Vagina (tissue), 1 donor: ENCODE results near the genes DDC and GRB10.

- PRO-cap: no peak
- RAMPAGE, long total RNA: no peak
Measured at GRCh38 chr7:47583155-47583662, 1.3 kb upstream of the TNS3 start.

DNA sequence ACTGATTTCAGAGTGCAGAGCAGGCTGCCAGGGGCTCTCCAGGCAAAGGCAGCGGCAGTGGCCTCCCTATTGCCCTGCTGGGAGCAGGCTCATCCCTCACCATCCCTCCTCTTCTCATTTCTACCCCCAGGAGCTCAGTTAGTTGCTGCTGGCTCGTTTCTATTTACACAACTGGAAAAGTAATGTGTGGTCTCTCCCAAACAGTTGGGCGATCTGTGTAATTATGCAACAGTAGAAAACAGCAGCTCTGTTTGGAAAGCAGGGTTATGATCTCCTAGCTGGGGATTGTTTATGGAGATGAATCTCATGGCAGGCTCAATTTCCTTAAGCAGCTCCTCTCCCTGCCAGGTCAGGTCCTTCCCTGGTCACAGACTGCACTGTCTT lies 28.7 kb upstream of the TNS3 start:
- PRO-cap: no peak
- RAMPAGE, long total RNA: no peak

DNA sequence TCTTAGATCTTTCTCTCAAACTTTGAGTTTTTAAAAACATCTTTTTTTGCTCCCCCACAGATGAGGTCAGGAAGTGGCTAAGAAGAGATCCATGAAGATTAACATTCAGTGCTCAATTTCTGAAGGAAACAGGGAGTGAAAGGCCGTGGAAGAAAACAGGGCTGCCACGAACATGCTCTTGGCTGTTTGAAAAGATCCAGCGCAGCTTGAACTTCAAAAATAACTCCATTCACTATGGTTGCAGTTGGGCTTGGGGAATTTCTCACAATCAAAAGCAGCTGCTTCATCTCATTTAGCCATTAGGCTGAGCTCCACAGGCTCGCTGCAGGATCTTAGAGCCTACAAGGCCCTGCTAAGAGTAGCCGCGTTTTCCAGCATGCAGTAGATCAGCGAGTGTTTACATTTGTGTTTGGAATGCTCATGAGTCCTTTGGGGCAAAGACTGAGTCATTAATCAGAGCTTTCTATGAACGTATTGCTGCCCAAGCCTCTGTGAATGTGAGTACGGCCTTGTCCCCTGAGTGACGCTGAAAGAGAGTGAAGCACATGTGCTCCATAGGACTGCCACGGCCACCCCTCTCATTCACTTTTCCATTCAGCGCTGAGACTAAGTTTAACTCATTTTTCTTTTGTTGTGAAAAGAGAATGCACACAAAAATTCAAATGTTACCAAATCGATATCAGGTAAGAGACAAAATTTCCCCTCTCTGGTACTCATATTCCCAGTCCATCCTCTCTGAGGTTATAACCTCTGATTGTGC lies 41.3 kb upstream of the TNS3 start:
- PRO-cap: no peak
- RAMPAGE, long total RNA: no peak

DNA sequence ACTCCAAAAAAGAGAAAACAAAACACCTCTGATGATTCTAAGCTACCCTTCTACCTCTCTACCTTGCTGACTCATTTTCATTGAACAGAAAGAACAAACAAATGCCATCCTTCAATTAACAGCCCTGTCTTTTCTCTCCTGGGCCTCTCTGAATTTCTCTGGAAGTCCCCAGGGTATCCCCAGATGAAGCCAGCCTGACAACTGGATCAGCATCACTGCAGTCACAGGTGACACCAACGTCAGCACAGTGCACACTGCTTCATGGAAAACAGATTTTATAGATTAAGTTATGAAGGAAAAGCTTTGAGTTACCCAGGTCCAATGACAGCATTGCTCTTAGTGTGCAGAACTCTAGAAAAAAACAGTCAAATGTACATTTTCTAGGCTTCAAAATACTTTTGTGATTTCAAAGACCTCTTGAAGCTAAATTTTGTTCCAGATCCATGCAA lies 5.6 kb downstream of the HUS1 start:
- PRO-cap: no peak
- RAMPAGE, long total RNA: start-site peak on the minus strand centred at position 267 of the sequence, 363 bp wide, 21 reads

DNA sequence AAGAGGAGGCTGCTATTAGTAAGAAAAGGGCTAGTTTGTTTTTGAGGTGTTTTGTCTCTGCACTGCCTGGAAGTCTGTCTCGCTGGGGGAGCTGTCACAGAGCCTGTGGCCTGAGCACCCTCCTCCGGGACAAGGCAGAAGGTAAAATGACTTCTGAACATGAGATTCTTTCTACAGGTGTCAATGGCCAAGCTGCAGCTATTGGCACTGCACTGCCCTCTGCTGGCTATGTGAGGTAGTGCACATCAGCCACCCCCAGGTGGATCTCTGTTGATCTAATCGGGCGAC lies 21.0 kb downstream of the UPP1 start:
- PRO-cap: no peak
- RAMPAGE, long total RNA: no peak

- PRO-cap: no peak
- RAMPAGE, long total RNA: no peak
Measured at GRCh38 chr7:50182849-50183176, 87.1 kb downstream of the SPATA48 start.

DNA sequence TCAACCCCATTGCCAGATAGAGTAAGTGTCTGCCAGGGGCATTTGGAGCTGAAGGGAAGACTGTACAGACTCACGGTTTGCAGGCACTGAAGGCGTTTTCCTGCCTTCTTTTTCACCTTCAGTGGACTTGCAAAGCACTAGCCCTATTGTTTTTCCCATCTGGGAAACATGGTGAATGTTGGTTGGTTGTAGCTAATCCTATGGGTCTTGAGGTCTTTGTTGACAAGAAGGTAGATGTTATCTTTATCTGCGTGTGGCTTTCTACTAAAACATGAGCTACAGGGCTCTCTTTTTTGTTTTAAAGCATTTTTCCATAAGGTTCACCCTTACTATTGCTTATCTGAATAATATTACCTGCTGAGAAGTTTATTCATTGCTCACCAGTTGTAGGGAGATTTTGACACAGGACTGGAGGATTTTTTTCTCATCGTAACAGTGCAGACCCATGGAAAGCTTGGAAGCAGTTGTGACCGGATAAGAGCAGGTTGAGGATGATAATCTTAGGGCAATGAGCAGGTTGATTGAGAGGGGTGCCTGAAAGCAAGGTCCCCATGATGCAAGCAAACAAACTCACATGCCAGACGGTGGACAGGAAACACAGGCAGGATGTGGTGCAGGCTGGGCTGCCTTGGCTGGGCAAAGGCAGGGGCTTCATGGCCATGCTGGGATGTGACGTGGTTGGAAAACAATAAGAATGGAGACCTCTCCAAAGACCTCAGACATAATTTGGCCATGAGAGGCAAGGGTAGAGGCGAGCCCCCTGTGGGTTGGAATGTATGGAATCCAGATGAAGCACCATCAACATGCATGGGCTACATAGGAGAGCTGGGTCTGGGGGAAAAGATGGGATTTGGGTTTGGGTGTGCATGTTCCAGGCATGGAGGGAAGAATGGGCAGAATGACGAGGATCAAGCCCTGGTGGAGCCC lies 58.1 kb downstream of the IKZF1 start:
- PRO-cap: no peak
- RAMPAGE, long total RNA: start-site peak on the plus strand centred at position 358 of the sequence, 393 bp wide, 11 reads

DNA sequence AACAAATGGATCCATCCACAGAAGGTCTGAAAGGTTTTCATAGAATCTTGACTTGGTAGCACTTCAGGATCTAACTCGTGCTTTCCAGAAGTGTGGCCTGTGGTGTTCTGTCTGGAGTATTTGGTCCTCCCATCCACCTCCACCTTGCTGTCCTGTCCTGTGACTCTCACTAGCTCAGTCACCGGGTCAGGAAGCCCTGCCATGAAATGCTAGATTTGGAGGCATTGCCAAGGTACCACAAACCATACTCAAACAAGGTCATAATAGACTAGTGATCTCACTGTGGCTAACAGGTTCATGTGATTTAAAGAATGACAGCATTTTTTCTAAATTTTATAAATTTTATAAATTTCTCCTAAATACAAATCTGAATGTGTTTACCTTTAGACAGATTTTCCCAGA lies 59.2 kb downstream of the IKZF1 start:
- PRO-cap: unidirectional peak, minus-strand start at position 141 of the sequence
- RAMPAGE, long total RNA: no peak

- PRO-cap: no peak
- RAMPAGE, long total RNA: no peak
Measured at GRCh38 chr7:50366908-50367609, 62.5 kb downstream of the IKZF1 start.

DNA sequence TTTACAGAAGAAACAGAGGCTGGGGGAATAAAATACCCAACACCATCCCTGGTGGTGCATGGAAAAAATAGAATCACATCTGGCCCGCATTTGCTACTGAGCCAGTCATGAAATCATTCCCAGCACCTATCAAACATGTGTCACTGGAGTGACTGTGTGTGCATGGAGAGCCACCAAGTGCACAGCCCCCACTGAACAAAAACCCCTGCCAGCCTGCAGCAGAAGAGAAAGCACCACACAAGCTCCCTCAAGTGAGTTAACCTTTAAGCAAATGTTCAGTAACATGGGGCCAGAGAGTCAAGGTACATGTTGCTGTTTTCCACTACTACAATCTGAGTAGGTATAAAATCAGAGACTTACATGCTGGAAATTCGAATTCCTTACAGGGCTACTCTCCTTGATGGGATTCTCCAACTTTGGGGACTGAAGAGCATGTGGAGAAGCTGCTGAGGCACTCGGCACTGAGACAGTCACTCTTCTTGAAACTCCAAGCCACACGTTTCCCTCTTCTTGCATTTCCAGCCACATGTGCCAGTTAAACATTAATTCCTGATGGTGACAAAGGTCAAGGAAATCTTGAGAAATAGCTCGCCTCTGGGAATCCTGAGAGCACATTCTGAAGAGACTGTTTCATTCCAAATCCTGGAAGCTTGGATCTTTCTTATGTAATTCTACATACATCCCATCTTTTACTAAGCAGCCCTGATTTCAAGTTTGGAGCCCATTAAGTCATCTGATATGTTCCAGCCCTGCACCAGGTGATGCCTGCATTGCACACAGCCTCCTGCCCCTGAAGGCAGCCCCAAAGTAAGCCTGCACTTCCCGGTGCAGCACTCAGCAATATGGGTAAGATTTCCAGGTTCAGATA lies at the start of gene DDC:
TSS of gene DDC (minus strand) at position 481 of the 868 bp plus-strand sequence.
- PRO-cap: no peak
- RAMPAGE, long total RNA: no peak

DNA sequence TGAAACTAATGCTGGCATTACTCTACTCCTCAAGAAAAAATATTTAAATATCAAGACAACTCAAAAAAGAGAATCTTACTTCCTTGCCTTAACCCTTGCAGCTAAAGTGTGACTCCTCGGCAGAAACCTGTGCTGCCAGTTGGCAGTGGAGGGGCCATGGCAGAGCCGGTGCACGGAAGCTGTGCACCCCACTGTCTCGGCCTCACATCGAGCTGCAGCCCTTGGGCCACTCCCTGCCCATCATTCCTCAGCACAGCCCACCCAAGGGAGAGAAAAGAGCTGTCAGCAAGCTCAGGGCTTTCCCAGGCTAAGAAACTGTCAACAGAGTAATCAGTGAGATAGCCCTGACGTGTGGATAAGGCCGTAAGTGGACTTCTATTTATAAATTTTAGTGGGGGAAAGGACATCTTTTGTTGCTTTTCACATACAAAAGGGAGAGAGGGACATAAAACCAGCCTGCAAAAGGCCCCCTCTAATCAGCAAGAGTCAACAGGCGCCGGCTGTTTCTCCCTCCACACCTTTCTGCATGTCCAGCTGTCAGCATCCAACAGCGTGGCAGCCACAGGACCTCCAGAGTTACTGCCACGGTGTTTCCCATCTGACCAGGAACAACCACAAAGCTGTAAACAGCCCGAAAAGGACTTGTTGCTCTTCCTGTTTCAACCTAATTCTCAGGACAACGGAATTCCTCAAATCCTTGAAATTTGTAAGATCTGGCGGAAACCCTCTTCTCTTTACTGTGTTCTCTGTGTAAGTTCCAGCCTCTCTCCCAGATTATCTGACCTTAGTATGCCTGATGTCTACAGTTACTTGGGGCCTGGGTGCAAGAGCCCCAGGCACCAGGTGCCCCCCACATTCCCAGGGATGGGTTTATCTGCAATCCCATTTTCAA lies 56.9 kb upstream of the DDC start:
- PRO-cap: no peak
- RAMPAGE, long total RNA: start-site peak on the minus strand centred at position 687 of the sequence, 146 bp wide, 5 reads

- PRO-cap: no peak
- RAMPAGE, long total RNA: no peak
Measured at GRCh38 chr7:50667391-50668294, 102.4 kb upstream of the DDC start.

GRCh38 chr7:50690786-50691452 lies 91.8 kb downstream of the GRB10 start:
- PRO-cap: no peak
- RAMPAGE, long total RNA: no peak

GRCh38 chr7:50725692-50726374 lies 56.9 kb downstream of the GRB10 start:
- PRO-cap: no peak
- RAMPAGE, long total RNA: no peak

GRCh38 chr7:50782372-50783346 lies at the start of gene GRB10:
GRB10 (minus strand) TSS chr7:50782896.
- PRO-cap: bidirectional peak, plus-strand start at chr7:50783063, minus-strand start at chr7:50782896
- RAMPAGE, long total RNA: no peak

DNA sequence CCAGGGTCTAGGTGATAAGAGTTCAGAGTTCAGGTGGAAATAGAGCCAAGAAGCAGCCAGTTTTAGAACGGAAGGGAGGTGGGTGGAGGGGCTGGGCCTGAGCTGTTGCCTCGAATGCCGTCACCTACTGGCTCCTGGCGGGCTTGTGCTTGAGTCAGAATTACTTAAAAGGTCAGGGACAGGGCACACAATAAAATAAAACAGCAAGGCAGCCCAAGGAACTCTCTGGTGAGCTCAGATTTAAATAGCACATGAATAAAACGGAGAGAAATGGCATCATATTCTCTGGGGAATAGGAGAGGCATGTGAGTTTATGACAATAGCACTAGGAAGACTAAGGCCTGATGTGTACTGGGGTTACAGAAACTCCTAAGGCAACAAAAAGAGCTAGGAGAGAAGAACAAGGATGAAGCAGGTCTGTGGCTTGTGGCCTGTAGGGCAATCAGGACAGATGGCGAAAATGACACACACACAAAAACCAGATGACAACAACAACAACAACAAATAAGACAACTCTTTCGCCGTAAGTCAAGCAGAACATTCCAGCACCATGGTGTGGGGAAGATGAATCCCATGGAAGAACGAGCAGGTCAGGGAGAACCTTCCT lies 56.4 kb upstream of the GRB10 start:
- PRO-cap: no peak
- RAMPAGE, long total RNA: no peak

DNA sequence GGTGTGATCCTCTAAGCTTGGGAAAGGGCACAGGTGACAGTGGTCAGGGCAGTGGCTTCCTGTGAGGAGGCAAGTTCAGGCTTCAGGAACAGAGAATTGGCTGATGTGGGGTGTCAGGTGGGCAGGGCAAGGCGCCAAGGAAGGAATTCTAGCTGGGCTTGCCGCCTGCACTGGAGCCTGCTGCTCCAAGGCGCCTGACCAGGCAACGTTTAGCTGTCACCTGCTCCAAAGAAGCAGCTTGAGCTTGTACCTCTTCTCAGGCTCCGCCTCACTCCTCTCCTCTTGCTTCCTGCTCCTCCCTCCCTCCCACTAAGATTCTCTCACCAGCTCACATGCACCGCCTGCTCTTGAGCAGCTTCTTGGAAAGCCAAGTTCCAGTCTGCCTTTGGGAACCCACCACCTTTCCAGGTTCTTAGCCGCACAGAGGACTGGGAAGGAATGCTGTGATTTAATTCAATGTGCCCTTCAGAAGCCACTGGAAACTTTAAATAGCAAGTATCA lies 187.4 kb upstream of the GRB10 start:
- PRO-cap: no peak
- RAMPAGE, long total RNA: no peak

GRCh38 chr7:51315801-51316312 lies 752 bp downstream of the COBL start:
- PRO-cap: no peak
- RAMPAGE, long total RNA: no peak

- PRO-cap: no peak
- RAMPAGE, long total RNA: no peak
Measured at GRCh38 chr7:52088061-52088684, 771.6 kb upstream of the COBL start.

DNA sequence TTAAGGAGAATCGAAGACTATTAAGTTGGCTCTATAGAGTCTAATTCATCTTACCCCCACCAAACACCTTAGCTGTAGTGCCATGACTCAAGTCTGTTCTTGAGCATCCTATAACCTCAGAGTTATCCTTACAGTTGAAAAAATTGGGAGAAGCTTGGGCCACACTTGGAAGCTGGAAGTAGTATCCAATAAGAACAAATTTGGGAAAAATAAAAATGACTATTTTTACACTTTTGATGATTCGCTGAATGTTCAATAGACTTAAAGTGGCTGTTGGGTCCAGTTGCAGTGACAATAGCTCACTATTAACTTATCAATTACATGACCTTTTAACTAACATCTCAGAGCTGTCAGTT lies 174.9 kb upstream of the POM121L12 start:
- PRO-cap: no peak
- RAMPAGE, long total RNA: no peak